Endothelial cell (in vitro differentiated cells): ENCODE measurements around a stretch of chr10.

- PRO-cap, result no peak
Observed at GRCh38 chr10:31014195-31014884, 17.3 kb downstream of the ZNF438 start.

GRCh38 chr10:31073956-31074389 lies 42.3 kb upstream of the ZNF438 start:
- PRO-cap, result no peak

DNA sequence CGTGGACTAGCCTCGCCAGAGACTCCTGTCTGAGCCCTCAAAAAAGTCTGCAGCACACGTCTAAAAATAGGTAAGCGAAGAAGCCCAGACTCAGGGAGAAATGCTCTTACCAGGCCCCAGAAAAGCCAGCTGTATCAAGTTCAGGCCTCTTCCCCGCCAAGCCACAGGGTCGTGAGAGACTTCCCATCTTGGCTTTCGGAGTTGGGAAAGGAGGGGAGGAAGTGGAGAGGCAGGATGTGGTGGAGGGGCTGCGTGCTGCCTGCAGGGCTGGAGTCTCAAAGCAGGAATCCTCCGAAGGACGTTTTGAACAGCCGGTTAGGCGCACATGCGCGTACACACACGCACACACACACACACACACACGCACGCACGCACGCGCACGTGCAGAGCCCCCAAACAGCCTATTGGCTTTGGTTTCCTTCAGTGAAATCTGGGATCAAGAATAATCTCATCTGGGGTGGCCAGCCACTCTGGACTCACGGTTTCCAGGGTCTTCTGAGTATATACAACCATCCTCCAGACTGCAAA lies 114.8 kb upstream of the ZNF438 start:
- PRO-cap, result no peak

- PRO-cap, result no peak
Observed at GRCh38 chr10:31363943-31364371, 44.9 kb downstream of the ZEB1 start.

GRCh38 chr10:31754672-31755808 lies 173.6 kb downstream of the ARHGAP12 start:
- PRO-cap, result no peak

DNA sequence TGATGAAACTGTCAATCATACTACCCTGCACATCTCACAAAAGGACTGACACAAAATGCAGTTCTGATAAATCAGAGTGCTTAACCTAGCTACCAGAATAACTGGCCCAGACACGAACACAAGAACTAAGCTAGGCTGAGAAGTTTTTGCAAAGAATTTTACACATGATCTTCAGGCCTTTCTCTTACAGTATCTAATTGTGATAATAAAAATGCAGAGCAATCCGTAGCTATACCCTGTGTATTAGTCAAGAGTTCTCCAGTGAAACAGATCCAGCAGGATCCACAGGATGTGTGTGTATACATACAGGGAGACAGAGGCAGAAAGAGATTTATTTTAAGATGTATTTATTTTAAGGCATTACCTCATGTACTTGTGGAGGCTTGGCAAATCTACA lies 41.9 kb downstream of the ARHGAP12 start:
- PRO-cap, result no peak

GRCh38 chr10:32022658-32023226 lies 33.5 kb downstream of the KIF5B start:
- PRO-cap, result no peak

DNA sequence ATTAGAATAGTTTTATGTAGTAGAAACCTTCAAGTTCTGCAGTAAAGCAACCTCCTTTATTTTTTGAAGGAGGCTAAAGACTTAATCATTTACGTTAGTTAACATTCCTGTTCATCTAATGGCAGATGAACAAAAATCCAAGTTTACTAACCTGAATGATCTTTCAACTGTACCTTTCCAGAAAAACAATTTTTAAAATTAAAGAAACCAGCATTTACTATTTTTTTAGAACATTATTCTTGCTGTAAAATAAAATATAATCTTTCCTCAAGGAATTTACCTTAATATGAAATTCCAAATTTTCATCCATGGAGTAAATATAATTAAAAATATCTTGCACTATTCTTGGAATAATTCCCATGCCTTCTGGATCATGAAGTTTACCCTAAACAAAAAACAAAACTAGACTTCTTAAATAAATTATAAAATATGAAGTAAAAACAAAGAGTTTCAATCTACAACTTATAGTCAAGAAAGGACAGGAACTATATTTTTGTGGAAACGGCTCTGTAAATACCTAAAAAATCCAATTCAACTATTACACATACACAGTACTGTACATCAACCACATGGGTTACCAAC lies 17.1 kb downstream of the KIF5B start:
- PRO-cap, result no peak

GRCh38 chr10:32053961-32054632 lies 2.1 kb downstream of the KIF5B start:
- PRO-cap, result no peak

GRCh38 chr10:32292854-32293273 lies 54.1 kb downstream of the EPC1 start:
- PRO-cap, result no peak

- PRO-cap, result unidirectional peak, minus-strand start at chr10:32894216
Observed at GRCh38 chr10:32893883-32894364, 64.1 kb downstream of the ITGB1 start.

DNA sequence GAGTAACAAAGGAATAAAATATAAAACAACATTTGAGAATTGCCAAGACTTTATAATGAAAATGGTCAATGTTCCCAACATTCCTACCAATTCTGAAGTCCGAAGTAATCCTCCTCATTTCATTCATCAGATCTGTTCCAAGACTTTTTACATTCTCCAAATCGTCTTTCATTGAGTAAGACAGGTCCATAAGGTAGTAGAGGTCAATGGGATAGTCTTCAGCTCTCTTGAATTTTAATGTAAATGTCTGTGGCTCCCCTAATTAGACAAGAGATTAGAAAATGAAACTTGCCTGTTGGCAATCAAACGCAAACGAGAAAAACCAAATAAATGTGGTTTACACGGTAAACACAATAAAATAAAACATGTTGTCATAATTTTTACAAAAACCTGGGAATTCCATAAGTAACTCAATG lies 30.0 kb downstream of the ITGB1 start:
- PRO-cap, result no peak

DNA sequence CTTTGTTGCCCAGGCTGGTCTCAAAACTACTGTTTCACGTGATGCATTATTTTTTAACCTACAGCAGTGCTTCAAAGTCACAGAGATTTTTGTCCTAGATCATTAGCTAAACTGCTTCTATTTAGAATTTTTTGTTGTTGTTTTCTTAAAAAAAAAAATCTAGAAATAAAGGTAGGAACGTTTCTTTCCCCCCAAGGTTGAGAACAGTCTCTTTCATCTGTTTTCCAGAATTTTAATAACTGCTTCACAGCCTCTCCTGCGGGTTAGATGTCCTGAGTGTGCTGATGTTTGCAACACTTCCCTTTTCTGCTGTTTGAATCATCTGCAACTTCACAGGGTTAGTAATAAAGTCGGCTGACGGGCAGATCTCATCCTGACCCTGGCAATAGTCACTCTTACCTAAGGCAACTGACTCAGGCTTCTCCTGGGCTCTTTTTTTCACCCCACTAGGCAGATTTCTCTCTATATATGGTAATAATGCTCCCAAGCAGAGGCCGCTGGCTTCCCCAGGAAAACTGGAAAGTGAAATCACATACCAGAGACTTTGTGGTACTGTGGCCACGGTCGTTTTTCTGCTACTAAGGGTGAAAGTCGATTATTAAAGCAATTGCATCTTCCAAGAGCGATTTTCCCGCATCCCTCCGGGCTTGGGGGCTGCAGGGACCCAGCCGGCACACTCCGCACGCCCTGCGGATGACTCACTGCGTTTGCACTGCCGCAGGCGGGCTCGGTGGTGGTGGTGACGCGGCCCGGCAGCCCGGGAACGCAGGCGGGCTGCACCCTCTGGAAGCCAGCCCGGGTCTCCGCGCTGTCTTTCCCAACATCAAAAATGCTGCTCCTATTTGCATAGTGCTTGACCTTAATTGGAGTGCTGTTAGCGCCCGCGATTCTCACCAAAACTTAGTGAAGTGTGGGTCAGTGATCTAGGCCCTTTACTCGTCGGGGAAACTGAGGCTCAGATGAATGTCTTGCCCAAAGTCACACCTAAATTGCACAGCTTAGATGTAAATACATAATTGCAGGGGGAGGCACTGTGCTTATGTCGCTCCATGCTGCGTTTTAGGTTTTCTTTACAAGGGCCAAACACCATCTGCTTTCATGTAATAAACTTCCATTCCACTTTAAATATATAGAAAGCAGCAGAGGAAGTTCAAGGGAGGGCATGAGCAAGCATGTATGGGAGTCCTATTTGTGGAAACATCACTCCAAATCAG lies 47.5 kb upstream of the ITGB1 start:
- PRO-cap, result bidirectional peak, plus-strand start at position 531 of the sequence, minus-strand start at position 410 of the sequence; bidirectional peak, plus-strand start at position 625 of the sequence, minus-strand start at position 695 of the sequence; bidirectional peak, plus-strand start at position 768 of the sequence, minus-strand start at position 785 of the sequence

DNA sequence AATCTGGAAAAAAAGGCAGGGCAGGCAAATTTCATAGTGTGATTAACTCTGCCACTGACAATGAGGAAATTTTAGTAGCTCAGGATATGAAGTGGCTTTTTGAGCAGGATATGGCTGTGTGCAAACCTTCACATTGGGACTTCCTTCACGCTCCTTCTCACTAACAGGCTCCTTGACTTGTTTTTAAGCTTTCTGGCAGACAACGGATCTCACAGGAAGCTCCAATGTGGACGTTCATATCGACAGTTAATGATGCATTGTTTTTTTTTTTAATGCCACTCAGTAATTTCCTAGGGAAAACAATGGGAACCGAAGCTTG lies 84.9 kb downstream of the NRP1 start:
- PRO-cap, result bidirectional peak, plus-strand start at position 186 of the sequence, minus-strand start at position 158 of the sequence

- PRO-cap, result unidirectional peak, minus-strand start at chr10:33337475
Observed at GRCh38 chr10:33337301-33337623, 2.8 kb upstream of the NRP1 start.

DNA sequence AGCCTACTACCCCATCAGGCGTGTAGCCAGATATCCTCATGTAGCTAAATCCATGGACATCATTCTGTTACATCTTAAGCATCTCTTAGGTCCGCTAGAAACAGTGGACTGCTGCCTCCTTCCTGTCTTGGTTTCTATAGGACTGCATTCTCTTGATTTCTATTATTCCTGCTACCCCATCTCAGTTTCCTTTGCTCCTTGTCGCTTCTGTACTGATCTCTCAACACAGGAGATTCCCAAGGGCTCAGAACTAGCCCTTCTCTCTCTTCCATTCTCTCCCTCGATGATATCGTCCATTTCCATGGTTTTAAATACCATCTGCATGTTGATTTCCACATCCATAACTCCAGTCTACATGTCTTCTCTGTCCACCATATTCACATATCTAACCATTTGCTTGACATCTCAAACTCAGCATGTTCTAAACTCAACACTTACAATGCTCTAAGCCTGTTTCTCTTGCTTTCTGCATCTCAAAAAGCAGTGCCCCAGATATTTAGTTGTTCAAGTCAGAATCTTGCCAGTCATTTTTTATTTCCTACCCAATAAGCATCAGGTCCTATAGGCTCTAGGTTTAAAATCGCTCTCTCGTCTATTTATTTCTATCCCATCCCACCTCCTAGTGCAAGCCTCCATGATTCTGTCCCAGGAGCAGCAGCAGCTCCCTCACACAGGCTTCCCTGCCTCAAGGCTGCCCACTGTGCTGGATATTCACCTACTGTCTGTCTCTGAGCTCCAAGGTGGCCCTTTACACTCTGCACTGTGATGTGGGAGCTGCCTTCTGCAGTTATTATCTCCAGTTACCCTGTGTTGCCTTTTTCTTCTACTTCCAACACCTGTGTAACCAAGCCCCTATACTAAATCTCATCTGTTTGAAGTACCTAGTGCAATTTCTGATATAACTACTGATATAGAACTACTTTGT lies 581.7 kb downstream of the PARD3 start:
- PRO-cap, result no peak

DNA sequence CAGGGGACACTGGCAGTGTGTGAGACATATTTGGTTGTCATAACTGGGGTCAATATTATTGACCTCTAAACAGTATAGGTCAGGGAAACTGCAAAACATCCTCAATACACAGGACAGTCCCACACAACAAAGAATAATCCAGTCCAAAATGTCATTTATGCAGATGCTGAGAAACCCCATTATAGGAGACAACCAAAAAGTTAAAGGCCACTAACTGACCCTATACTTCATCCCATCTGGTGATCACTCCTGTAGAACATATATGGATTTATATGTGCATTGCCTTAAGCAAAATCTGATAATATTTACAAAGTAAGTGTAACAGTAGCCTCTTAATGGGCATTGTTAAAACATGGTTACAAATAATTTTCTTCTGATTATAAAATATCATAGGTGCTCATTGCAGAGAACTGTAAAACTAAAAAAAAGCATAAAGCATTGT lies 272.7 kb downstream of the PARD3 start:
- PRO-cap, result no peak

GRCh38 chr10:34710194-34710814 lies 104.8 kb downstream of the PARD3 start:
- PRO-cap, result no peak

DNA sequence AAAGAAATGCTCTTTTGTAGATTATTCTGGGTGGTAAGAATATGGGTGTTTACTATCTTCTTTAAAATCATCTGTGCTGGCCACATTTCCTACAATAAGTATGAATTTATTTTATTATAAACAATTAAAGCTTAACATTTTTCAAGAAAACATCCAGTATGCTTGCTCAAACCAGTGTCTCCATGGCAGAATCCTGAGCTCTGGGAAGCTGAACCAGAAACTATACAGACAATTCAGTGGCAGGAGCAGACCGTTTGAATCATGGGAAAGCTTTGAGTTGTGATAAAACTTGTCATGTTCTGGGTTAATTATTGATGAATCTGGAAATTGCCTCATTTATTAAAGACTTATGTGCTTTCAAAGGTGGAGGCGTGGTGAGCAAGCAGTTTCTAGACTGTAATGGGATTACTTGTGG lies 25.3 kb downstream of the PARD3 start:
- PRO-cap, result no peak

DNA sequence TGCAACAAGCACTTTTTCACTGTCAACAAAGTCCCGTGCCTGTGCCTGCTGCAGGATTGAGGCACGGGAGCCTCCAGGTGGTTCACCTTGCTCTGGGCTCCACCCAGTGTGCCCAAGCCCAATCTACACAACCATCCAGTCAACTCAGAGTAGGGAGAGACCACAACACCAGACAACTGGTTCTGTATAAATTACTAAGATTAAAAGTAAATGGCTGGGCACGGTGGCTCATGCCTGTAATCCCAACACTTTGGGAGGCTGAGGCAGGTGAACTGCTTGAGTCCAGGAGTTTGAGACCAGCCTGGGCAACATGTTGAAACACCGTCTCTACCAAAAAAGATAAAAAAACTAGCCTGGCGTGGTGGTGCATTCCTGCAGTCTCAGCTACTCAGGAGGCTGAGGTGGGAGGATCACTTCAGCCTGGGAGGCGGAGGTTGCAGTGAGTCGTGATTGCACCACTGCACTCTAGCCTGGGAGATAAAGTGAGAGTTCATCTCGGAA lies 22.8 kb upstream of the CCNY start:
- PRO-cap, result no peak